Mesenchymal stem cell of the bone marrow (primary cell): ENCODE results near the genes RPP38 and CUBN.

DNA sequence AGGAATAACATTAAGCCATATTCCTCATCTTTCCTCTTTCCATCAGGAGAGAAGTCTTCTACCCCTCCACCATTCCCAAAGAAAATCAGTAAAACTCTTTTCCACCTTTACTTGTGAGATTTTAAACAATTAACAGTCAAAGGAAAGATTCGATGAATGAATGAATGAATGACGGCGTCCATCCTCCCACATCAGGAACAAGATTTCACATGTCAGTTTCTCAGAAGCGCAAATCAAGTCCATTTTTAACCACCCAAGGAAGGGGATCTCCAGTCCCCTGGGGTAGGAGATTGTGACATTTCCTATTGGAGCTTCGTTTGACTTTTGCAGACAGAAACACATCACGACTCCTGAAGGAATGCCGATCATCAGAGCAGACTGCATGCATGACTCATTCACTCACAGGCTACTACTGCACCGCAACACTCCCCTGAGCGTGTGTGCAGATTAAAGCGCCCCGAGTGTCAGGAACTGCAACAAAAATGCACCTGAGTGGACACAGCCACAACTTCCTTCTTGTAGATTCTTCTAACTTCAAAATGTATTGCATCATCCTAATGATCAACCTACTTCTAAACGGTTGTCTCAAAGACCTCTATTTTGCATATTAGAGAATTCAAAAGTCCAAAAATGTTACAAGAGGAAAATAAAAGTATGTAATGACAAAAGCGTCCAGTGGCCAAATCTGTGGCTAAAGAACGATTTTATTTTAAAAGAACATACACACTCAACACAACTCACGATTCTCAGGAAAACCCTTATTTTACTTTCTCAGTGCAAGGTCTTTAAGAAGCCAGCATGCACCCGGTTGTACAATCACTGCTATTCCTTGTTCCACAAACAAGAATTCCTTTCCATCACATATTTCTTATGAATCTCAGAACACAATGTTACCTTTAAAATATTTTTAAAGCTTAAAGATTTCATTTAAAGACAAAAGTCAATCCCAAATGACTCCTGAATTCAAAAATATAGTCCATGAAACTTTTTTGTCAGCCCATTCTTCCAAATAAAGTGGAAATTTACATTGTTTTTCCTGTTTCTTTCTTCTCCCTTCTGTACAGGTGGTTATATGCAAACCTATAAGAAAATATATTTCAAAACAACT, 172.6 kb downstream of the FAM107B start:
- CAGE, long polyA plus RNA = no peak

GRCh38 chr10:14605134-14605851, 169.4 kb downstream of the FAM107B start:
- CAGE, long polyA plus RNA = no peak

GRCh38 chr10:14617714-14618002, 157.0 kb downstream of the FAM107B start:
- CAGE, long polyA plus RNA = no peak

- CAGE, long polyA plus RNA = no peak
These were observed 25.5 kb downstream of the FAM107B start for GRCh38 chr10:14749043-14749780.

DNA sequence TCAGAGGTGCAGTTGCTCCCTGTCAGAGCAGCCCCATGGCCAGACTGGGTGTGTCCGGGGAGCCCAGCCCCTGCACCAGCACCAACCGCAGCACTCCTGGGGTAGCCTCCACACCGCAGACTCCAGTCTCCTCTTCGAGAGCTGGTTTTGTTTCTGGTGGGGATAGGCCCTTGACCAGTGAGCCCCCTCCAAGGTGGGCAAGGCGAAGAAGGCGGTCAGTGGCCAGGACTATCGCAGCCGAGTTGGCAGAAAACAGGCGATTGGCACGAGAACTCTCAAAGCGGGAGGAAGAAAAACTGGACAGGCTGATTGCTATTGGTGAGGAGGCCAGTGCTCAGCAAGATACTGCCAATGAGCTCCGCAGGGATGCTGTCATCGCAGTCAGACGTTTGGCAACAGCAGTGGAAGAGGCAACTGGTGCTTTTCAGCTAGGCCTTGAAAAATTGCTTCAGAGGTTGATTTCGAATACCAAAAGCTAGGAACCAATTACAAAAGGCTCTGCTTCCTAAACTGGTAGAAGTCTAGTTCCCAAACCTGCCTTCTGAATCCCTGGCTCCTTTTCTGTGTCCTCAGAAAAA, 5.4 kb downstream of the HSPA14 start:
- CAGE, long polyA plus RNA = no peak

DNA sequence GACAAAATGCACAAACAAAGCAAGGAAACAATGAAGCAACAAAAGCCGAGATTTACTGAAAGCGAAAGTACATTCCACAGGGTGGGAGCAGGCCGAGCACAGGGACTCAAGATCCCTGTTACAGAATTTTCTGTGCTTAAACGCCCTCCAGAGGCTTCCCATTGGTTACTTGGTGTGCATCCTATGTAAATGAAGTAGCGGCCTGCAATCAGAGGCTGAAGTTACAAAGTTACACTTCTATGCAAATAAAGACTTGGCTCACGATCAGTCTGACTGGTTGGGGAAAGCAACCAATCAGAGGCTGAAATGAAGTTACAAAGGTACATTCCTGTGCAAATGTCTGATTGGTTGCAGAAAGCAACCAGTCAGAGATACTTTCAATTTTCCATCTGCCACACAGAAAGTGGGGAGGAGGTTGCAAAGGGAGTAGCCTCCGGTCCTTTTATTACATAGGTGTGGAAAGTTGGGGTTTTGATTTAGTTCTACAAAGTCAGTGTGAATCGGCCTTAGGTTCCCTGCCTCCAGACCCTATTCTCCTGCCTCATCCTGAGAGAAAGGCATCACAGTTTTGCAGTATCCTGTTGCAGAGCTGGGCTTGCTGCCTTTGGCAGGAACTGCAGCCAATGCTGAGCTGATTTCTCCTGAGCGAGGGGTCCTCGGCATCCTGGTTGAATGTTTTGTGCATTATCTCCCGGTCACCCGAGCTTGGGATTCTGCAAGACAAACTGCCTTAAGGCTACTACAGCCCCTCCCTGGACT, 3.9 kb downstream of the ACBD7 start:
- CAGE, long polyA plus RNA = no peak

- CAGE, long polyA plus RNA = no peak
These were observed at the start of gene RPP38 for GRCh38 chr10:15096793-15097820. RPP38 (plus strand) TSS chr10:15097355.

DNA sequence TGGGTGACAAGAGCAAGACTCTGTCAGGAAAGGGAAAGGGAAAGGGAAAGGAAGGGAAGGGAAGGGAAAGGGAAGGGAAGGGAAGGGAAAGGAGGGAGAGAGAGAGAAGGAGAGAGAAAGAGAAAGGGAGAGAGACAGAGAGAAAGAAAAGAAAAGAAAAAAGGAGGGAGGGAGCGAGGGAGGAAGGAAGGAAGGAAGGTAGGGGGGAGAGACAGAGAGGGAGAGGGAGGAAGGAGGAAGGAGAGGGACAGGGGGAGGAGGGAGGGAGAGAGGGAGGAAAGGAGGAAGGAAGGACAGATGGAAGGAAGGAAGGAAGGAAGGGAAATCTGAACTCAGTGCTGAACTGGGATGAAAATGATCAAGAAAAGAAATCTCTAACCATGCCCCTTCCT, 32.3 kb downstream of the NMT2 start:
- CAGE, long polyA plus RNA = no peak

GRCh38 chr10:15195932-15196545, 27.5 kb upstream of the NMT2 start:
- CAGE, long polyA plus RNA = no peak

DNA sequence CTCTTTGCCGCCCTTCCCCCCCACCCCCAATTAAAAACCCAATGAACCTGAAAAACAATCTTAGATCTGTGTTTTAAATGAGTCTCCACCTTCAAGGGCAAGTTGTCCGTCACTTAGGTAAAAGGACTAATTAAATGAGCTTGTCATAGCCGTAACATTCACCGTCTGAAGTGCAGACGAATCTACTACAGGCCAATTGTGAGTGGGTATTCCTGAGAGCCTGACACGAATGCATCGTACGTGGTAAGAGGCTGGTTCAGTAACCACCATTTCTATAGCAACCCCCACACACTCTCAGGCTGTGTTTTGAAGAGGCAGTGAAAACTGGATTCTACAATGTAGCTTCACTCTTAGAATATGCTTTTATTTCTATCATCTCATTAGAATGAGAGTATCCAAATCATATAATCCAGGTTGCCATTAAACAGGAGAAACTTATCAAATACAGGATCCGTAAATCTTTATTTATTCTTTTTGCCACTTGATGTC, 70.1 kb upstream of the NMT2 start:
- CAGE, long polyA plus RNA = no peak

GRCh38 chr10:15605537-15606283, 114.0 kb downstream of the ITGA8 start:
- CAGE, long polyA plus RNA = no peak

- CAGE, long polyA plus RNA = no peak
These were observed 50.9 kb downstream of the MINDY3 start for GRCh38 chr10:15809396-15809726.

- CAGE, long polyA plus RNA = no peak
These were observed 107.3 kb upstream of the C1QL3 start for GRCh38 chr10:16628751-16629580.

DNA sequence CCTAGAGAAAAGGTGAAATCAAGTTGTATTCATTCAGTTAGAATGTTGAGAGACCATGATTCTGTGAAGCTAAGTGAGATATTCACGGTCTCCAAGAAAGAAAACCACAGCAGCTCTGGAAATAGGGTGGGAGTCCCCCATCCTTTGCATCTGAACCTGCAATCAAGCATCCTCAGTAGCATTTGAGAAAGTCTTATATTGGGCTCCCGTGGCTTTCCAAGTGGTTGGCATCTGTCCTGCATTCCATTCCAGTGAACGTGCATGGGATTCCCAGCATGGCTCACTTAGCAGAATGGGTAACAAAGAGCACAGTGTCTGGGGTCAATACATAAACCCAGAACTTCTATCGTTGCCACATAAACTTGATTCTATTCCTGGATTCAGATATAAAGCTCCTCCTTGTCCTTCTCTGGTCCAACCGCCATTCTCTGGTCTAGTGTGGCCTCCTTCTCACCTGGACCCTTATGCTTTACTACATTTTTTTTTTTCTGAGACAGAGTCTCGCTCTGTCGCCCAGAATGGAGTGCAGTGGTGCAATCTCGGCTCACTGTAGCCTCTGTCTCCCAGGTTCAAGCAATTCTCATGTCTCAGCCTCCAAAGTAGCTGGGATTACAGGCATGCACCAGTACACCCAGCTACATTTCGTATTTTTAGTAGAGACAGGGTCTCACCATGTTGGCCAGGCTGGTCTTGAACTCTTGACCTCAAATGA, 148.9 kb upstream of the RSU1 start:
- CAGE, long polyA plus RNA = no peak

DNA sequence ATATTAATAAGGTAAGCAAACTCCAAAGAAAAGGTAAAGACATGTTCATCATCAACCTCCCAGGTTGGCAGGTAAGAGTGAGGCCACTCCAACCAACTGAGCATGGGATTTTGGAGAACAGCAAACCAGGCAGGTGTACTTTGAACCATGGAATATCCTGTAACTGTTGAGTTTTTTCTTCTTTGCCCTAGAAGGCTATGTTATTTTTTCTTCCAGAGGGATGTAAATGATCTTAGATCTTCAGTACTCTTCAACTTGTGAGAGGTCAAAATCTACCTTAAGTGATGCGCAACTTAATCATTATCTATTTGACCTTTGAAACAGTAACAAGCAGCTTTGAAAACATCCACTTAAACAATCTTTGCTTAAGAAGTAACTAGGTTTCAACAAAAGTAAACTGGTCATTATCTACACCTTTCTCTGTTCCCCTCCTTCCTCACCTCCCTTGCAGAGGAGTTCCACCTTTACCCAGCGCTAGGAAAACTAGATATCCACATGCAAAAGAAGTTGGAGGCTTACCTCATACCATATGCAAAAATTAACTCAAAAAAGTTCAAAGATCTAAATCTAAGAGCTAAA, at the start of gene CUBN:
Gene CUBN, minus strand, starts transcription at position 98 of the 579 bp plus-strand sequence.
- CAGE, long polyA plus RNA = no peak

- CAGE, long polyA plus RNA = no peak
These were observed 11.6 kb upstream of the VIM start for GRCh38 chr10:17215956-17217391.

DNA sequence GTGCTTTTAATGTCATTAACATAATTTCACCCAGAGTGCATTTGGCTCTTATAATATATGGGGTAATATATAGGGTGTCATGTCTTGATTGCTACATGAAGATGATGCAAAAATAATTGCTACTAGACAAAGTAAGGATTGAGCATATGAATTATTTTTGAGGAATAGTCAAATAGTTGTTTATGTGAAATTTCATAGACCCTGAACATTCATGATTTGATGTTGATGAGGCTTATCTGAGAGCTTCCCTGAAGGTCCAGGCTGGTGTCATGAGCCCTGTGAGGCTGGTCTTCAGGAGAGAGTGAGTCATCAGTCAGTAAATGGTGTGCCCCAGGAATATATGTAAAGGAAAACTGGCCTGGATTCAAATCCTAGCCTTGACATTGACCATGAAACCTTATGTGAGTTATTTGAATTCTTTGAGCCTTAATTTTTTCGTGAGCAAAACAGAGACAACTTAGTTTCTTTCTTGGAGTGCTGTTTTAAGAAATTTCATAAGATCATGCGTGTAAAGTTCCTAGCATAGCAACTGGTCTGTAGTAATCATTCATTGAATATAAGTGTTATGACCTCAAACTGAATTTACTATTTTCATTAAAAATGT, 6.2 kb downstream of the TMEM236 start:
- CAGE, long polyA plus RNA = no peak

DNA sequence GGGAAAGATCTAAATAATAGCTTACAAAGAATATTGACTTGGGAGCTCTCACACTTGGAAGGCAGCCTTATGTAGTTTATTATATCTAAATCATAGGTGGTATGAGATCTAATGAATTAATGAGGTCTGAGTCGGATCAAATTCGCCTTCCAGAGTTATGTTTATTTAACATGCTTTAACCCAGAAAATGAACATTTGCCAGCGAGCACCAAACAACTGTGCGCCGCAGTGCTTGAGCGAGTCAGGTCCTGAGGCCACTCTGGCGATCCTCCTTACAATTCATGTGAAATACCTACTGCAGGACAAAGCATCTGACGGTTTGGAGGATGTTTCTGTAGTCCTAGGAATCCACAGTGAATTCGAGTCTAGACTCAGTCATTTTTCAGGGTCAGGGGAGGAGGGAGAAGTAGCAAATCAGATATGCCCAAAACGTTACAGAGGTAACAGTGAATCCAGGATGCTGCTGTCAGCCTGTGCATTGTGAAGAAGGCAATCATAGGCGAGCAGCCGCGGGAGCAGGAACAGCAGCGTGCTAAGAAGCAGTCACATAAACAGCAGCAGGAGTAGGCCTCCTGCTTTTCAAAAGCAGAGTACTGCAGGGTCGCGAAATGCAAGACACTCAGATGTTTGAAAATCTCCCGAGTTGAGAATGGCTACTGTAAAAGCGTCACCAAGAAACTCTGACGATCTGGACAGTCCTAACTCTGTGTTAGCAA, 120.2 kb downstream of the CACNB2 start:
- CAGE, long polyA plus RNA = no peak

- CAGE, long polyA plus RNA = no peak
These were observed 166.2 kb downstream of the CACNB2 start for GRCh38 chr10:18306247-18307002.

GRCh38 chr10:18520242-18520897, 131.0 kb downstream of the NSUN6 start:
- CAGE, long polyA plus RNA = no peak